ENCODE measurements around a stretch of chr1.

GRCh38 chr1:180177437-180177887 is 22.8 kb downstream of the QSOX1 start:
- PRO-cap, 8 experiments, result peak in 4 of 8 experiments; most common plus-strand start chr1:180177628 (in 2)

- PRO-cap, 8 experiments, result peak in 6 of 8 experiments; most common plus-strand start chr1:180199518 (in 6)
These were observed 30.4 kb upstream of the LHX4 start for GRCh38 chr1:180199469-180200328.

GRCh38 chr1:180522076-180522512 is 19.7 kb upstream of the ACBD6 start:
- PRO-cap, 8 experiments, result no peak in any of the 8 experiments

- PRO-cap, 8 experiments, result no peak in any of the 8 experiments
These were observed 12.9 kb downstream of the KIAA1614 start for GRCh38 chr1:180925538-180926097.

- PRO-cap, 8 experiments, result no peak in any of the 8 experiments
These were observed 41.2 kb downstream of the STX6 start for GRCh38 chr1:180981483-180981950.

- PRO-cap, 8 experiments, result peak in 8 of 8 experiments; most common plus-strand start chr1:181090378 (in 8)
These were observed 1.8 kb downstream of the IER5 start for GRCh38 chr1:181090318-181090711.

DNA sequence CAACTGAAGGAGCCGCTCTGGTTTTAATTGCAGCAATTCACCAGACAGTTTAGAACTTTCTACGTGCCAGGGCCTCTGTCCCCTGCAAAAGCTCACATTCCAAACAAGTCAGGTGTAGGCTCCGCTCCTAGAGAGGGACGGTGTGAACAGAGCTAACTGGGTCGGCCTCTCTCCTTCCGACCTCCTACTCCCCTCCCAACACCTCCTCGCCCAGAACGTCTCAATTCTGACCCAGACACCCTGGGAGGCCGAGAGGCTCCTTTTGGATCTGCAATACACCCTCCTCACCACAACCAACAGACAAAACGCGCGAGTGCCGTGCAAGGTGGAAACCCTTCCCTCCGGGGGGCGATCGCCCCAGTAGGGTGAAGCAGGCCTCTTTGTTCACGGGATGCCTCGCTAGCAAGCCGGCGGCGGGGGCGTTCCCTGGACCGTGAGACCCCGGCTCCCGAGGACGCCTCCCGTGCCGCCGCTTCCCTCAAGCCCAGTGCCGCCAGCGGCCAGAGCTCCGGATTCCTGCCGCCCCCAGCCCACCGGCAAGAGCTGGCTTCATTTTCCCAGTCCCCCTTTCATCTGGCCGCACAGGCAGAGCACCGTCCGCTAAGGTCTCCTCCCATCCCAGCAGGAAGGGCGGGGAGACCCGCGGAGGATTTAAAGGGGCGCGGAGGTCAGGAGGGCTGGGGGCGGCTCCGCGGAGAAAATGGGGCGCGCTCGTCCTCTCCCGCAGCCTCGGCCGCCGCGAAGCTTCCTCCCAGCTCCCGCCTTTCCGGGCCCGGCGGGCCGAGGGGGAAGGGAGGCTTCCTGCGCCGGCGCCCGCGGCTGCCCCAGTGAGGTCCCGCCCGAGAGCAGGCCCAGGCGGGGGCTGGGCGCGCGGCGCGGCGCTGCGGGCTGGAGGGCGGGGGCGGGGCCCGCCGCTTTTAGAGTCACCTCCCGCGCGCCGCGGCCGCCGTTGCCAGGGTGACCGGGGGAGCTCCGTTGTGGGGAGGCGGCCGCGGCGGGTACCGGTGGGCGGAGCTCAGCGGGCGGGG is 16.3 kb downstream of the IER5 start:
- PRO-cap, 8 experiments, result peak in 8 of 8 experiments; most common plus-strand start position 383 of the sequence (in 6); most common minus-strand start position 740 of the sequence (in 6)

GRCh38 chr1:182087183-182087753 is 25.8 kb upstream of the ZNF648 start:
- PRO-cap, 8 experiments, result no peak in any of the 8 experiments

- PRO-cap, 8 experiments, result peak in 1 of 8 experiments; most common plus-strand start chr1:182088333 (in 1); most common minus-strand start chr1:182088136 (in 1)
These were observed 26.7 kb upstream of the ZNF648 start for GRCh38 chr1:182088026-182088755.

GRCh38 chr1:182196759-182197612 is 135.5 kb upstream of the ZNF648 start:
- PRO-cap, 8 experiments, result no peak in any of the 8 experiments

DNA sequence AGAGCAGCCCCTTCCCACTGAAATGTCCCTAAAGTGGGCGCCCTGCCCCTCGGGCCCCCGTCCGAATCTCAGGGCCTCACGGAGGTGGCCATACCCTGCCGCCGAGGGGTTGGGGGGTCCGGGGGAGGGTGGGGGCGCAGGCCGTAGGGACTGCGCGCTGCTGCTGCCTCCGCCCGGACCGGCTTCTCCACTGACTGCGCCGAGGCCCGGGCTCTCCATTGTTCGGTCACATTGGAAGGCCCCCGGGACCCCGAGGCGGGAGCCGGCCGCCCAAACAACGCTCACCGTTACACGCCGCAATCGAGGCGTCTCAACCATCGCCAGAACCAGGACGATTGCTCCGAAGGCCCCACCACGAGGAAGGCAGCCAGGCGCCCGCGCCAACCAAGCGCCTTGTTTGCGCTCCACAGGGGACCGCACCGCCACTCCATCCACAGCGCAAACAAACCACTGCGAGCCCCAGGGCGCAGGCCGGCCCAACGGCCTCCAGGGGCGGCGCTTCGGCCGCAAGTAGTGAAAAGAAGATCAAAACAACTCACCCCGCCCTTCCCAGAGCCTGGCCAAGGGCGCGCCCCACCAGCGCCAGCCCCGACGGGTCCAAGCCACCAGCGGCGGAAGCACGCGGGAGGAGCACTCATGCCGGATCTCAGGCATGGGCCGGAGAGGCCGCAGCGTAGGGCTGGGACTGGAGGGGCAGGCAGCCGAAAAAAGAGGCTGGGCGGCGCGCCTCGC is 534 bp downstream of the GLUL start:
- PRO-cap, 8 experiments, result peak in 8 of 8 experiments; most common plus-strand start position 633 of the sequence (in 4); most common minus-strand start position 452 of the sequence (in 5)

DNA sequence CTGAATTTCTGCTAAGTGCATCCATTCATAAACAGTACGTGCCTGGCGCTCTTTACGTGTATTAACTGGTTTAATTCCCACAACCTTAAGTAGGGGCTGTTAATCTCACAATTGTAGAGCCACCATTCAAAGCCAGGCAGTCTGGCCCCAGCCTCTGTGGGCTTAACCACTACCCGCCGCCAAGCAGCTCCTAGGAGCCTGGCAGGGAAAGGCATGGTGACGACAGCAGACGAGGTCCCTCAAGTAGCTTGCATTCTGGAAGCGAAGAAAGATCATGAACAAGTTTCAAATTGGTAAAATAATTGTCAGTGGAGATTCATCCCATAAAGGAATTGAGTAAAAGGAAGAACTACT is 11.4 kb upstream of the RGS16 start:
- PRO-cap, 8 experiments, result no peak in any of the 8 experiments

DNA sequence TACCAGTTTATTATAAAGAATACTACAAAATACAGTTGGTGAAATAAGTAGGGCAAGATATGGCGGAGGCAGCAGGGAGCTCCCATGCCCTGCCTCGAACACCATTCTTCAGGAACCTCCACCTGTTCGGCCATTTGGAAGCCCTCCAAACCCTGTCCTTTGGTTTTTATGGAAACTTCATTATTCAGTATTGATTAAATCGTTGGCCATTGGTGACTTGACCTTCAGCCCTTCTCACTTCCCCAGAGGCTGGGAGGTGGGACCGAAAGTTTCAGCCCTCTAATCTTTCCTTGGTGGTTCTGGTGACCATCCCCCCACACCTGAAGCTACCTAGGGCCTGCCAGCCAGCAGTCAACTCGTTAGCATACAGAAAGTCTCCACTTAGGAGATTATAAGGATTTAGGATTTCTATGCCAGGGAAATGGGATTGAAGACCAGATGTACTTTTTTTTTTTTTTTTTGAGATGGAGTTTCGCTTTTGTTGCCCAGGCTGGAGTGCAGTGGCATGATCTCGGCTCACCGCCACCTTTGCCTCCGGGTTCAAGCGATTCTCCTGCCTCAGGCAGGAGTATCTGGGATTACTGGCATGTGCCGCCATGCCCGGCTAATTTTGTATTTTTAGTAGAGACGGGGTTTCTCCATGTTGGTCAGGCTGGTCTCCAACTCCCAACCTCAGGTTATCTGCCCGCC is 6.8 kb downstream of the DHX9 start:
- PRO-cap, 8 experiments, result peak in 4 of 8 experiments; most common plus-strand start position 285 of the sequence (in 4)

DNA sequence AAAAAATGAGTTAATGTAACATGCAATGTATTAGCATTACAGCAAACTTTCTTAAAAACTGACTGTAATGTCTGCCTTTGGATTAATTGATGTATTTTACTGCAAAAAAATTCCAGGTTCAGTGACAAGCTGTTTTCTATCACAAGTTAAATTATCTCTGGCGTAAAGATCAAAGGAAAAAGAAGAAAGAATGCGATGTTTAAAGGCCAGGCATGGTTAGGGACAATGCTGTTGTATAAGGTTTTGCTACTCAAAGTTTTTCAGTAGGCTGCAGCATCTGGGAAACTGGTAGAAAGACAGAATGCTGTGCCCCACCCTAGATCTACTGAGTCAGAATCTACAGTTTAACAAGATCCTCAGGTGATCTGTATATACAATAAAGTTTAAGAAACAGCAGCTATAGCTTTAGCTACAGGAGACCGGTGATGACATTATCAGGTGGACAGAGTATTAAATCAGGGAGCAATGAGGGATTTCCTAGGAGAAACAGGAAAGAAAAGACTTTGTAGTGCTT is 35.9 kb downstream of the DHX9 start:
- PRO-cap, 8 experiments, result peak in 1 of 8 experiments; most common plus-strand start position 405 of the sequence (in 1)

DNA sequence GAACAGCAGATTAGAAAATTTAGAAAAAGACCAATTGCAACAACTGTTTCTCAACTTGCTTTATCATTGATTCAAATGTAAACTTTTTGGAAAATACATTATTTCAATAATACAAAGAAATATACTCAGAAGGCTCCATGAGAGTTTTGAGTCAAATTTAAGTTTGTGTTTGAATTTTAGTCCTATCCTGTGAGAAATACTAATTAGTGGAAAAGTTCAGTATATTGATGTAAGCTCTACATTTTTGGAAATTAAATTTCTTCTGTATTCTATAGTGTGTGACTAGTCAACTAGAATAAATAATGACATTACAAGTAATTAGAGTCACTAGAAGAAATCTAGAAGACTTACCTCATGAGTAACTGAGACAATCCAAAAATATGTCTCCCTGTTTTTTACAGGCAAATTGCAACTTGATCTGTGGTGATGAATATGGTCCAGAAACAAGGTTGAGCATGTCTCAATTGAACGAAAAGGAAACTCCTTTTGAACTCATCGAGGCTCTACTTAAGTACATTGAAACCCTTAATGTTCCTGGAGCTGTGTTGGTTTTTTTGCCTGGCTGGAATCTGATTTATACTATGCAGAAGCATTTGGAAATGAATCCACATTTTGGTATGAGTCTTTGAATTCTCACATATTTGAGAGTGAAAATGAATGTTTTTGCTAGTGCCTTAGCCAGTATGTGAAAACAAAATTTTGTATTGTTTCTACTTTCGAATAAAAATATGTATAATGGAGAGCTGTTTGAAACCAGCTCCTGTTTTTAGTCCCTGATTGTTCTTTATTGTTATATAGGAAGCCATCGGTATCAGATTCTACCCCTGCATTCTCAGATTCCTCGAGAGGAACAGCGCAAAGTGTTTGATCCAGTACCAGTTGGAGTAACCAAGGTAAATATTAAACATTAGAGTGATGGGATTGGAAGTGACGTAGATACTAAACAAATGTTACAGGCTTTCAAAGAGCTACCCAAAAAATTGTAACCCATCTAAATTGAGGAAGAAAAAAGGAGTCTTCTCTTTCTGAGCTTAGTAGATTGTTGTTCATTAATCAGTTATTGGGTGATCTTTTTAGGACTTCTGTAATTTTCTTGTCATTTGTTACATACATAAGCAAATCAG is 36.9 kb downstream of the DHX9 start:
- PRO-cap, 8 experiments, result no peak in any of the 8 experiments

DNA sequence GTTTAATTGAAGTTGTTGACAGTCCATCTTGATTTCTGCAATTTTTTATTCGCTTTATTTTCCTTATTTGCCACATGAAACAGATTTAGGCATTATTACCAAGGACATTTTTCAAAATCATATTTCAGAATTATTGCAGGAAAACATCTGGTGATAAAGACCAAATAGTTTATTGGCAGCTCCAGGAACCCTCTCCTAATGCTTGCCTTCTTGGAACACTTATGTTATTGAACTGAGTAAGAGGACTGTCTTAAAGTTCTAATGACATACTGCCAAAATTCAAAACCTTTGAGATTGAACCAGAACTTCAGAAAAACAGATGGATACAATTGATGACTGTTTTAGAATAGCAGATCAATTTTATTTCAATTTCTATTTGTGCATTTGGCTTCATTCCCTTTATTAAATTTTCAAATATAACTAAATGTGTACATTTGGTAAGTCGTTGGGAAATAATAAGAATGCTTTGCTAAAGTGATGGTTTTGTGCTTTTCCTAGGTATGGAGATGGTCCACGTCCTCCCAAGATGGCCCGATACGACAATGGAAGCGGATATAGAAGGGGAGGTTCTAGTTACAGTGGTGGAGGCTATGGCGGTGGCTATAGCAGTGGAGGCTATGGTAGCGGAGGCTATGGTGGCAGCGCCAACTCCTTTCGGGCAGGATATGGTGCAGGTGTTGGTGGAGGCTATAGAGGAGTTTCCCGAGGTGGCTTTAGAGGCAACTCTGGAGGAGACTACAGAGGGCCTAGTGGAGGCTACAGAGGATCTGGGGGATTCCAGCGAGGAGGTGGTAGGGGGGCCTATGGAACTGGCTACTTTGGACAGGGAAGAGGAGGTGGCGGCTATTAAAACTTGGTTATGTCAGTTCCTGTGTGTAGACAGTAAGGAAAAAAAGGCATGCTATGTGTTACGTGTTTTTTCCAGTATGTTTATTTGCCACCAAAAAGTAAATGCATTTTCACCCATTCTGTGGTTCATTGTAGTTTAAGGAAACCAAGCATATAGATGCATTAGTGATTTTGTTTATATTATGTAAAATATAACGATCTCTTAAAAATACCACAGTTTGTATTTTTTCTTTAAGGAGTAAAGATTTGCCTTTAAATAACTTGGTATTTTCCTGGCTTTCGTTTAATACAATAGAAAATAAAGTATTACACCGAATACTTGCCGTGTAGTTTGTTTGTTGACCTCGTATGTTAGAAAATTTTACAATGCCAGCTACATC is 47.9 kb downstream of the DHX9 start:
- PRO-cap, 8 experiments, result peak in 3 of 8 experiments; most common plus-strand start position 698 of the sequence (in 3)

GRCh38 chr1:182888436-182889386 is 49.6 kb downstream of the DHX9 start:
- PRO-cap, 8 experiments, result no peak in any of the 8 experiments

DNA sequence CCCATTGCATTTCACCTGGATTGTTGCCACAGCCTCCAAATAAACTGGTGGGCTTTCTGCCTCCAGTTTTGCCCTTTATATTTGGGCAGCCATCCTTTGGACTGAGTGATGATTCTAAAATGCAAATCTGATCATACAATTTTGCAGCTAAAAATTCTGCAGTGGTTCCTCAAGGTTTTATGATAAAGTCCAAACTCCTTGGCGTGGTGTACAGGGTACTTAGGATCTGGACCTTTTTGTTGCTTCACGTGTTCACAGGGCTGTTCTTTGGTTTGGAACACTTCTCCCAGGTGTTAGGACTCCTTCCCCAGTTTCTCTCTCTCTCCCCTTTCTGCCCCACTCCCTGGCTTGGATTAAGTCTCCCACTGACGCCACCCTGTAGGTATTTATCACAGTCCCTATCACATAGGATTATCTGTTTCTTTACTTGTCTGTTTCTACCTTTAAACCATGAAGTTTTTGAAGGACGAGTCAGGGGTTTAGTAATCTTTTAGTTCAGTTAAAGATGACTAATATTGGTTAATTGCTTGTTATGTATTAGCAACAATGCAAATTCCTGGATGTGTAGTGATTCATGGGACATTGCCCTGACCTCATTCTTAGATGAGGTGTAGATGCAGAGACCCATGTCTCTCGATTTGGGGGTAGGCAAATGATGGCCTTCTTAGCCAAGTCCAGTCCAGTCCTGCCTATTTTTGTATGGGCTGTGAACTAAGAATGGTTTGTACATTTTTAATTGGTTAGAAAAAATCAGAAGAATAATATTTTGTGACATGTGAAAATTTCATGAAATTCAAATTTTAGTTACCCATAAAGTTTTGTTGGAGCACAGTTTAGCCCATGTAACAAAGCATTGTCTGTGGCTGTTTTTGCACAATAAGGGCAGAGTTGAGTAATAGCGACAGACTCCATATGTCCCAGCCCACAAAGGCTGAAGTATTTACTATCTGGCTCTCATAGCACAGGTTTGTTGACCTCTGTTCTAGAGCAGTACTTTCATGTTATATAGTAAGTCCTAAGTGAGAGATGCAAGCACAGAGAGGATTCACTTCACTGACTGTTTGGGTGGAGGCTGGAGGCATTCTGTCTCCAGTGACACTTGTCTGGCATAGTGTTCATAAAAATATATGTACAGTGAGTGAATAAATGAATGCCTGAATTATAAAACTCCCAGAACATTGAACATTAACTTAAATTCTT is 6.5 kb downstream of the LAMC1 start:
- PRO-cap, 8 experiments, result no peak in any of the 8 experiments

GRCh38 chr1:183039806-183040958 is 17.0 kb downstream of the LAMC1 start:
- PRO-cap, 8 experiments, result no peak in any of the 8 experiments

DNA sequence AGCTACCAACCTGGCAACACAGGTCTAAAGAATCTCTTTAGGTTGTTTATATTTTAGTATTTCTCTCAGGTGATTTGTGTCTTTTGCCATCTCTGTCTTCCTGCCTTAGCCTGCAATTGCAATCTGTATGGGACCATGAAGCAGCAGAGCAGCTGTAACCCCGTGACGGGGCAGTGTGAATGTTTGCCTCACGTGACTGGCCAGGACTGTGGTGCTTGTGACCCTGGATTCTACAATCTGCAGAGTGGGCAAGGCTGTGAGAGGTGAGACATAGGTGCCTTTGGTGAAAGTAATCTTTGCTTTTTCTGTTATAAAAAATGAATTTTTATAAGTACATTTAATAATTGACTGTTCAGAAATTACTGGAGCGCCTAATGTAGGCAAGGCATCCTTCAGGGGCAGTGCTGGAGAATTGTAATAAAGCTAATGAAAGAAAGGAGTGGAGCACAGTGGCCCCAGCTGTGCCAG is 60.7 kb upstream of the LAMC2 start:
- PRO-cap, 8 experiments, result no peak in any of the 8 experiments